ENCODE measurements around the genes POTEB2 and ATP10A.

GRCh38 chr15:20866023-20866753 is at the start of gene POTEB2:
Gene POTEB2, minus strand, starts transcription at chr15:20866314.
- RRBS = no CpG with 5 or more reads among the region's 30 CpGs

- RRBS = no CpG with 5 or more reads among the region's 95 CpGs
Observed at GRCh38 chr15:22494277-22495096, 35.8 kb downstream of the GOLGA6L22 start.

DNA sequence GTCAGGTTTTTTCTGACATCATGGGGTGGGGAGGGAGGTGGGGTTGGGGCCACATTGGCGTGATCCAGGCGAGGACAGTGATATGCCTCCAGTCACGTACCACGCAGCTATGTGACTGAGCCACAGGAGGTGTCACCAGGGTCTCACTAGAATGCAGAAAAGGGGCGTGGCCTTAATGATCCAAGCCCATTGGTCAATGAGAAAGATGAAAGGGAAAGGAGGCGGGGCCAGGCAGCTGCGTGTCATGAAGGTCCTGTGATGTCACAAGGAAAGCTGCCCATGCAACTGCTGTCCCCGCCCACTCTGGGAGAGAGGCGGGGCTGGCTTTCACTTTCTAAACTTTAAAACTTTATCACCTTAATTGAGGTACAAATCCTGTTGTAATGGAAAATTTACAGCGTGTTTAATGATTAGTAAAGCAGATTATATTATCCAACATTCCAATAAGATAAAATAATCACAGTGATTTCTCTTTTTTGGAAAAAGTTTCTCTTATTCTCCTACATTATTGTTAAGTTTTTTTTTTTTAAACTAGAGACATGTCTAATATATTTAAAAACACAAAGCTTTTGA is 10.4 kb upstream of the NIPA1 start:
- RRBS = no CpG with 5 or more reads among the region's 10 CpGs

DNA sequence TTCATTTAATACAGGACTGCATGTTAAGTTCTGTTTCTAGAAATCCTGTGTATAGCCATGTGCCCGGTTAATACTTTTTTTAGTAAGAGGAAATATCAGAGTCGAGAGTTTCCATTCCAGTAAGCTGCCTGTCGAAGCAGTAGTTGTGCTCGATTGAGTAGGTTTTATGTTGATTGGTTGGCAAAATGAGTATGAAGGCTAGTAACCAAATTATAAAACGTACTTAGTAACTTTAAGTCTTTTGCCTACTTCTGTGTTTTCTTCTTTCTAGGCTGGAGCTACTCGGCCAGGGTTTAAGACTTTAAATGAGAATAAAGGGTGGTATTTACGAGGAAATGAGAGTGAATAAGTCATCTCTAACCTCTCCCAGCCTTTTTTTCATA is 909 bp downstream of the NIPA2 start:
- RRBS = no CpG with 5 or more reads among the region's 7 CpGs

- RRBS = no CpG with 5 or more reads among the region's 11 CpGs
Observed at GRCh38 chr15:22887376-22888038, 49.0 kb downstream of the NIPA2 start.

- RRBS = no CpG with 5 or more reads among the region's 22 CpGs
Observed at GRCh38 chr15:22948830-22949611, 31.1 kb downstream of the CYFIP1 start.

DNA sequence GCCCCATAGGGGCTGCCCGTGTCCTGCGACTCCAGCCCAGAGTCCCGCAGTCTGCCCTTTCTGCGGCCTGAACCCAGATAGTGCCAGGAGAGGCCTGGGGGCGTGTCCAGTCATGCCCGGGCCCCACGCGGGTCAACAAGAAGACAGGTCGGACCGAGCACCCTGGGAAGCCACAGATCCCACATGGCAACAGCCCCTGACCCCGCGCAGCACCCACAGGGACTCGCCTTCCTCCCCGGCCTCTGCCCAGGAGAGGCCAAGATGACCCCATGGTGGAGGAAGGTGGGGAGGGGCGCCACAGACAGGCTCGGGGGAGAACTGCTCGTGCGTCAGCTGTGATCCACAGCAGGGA is 28.7 kb downstream of the CYFIP1 start:
- RRBS = no CpG with 5 or more reads among the region's 18 CpGs

DNA sequence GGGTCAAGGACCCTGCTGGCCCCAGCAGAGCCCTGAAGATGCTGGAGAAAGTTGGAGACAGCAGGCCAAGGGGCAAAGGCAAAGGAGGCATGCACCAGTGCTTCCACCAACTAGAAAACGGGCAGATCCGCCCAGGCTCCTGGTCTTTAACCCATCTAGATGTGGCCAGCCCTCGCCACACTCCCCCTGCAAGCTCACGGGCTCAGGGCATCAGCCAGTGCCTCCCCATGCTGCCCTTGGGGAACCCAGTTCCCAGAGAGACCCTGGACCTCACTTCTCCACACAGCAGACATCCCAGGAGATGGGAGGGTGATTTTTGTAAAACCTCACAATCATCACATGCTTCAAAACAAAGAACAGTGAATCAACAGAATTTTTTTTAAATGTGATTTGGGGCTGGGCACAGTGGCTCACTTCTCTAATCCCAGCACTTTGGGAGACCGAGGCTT is 24.6 kb downstream of the CYFIP1 start:
- RRBS = no CpG with 5 or more reads among the region's 5 CpGs

GRCh38 chr15:23179599-23180492 is 43.2 kb upstream of the GOLGA6L1 start:
- RRBS = no CpG with 5 or more reads among the region's 67 CpGs

GRCh38 chr15:23512730-23513208 is 52.7 kb upstream of the MKRN3 start:
- RRBS = no CpG with 5 or more reads among the region's 5 CpGs

GRCh38 chr15:23877968-23878543 is 191.0 kb upstream of the NDN start:
- RRBS = no CpG with 5 or more reads among the region's 29 CpGs

GRCh38 chr15:23897505-23898074 is 210.5 kb upstream of the NDN start:
- RRBS = 24% methylated on average over 5 of the region's 28 CpGs

- RRBS = no CpG with 5 or more reads among the region's 26 CpGs
Observed at GRCh38 chr15:24260944-24261311, 414.6 kb upstream of the NPAP1 start.

GRCh38 chr15:24772228-24772904 is 96.8 kb downstream of the NPAP1 start:
- RRBS = no CpG with 5 or more reads among the region's 13 CpGs

DNA sequence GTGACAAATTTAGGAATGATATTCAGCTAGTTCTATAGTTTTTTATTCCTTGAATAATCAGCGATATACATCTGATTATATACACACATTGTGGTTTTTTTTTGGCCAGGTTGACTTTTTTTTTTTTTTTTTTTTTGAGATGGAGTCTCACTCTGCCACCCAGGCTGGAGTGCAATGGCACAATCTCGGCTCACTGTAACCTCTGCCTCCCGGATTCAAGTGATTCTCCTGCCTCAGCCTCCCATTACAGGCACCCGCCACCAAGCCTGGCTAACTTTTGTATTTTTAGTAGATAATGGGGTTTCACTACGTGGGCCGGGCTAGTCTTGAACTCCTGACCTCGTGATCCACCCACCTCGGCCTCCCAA is 38.9 kb upstream of the SNRPN start:
- RRBS = 3% methylated on average over 2 of the region's 8 CpGs

GRCh38 chr15:25345828-25346416 is 92.9 kb downstream of the UBE3A start:
- RRBS = no CpG with 5 or more reads among the region's 3 CpGs

DNA sequence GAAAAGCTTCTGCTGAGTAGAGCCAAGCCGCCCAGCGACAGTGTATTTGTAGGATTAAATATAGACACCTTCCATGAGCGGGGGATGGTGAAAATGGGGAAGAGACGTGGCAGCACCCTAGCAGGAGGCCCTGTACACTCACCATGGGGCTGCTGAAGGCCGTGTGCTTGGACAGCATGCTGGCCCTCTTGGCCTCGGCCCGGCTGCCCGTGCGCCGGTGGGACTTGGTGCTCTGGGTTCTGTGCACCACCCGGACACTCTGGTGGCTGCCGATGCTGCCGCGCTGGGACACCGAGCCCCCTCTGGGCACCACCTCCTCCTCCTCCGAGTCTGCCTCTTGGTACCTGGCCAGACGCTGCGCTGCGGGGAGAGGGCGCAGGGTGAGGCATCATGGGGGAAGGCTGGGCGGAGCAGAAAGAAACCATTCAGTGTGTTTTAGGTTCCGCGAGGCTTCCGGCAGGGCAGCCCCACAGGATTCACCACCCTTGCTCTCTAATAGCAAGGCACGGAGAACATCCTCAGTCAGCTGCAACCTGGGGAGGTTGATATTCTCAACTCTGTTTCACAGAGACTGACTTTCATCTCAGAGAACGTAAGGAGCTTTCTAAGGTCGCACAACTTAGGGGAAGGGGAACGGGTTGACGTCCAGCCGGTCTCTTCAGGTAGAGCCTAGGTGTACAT is 144.9 kb downstream of the ATP10A start:
- RRBS = no CpG with 5 or more reads among the region's 30 CpGs

GRCh38 chr15:25763377-25763834 is 99.7 kb downstream of the ATP10A start:
- RRBS = no CpG with 5 or more reads among the region's 2 CpGs

DNA sequence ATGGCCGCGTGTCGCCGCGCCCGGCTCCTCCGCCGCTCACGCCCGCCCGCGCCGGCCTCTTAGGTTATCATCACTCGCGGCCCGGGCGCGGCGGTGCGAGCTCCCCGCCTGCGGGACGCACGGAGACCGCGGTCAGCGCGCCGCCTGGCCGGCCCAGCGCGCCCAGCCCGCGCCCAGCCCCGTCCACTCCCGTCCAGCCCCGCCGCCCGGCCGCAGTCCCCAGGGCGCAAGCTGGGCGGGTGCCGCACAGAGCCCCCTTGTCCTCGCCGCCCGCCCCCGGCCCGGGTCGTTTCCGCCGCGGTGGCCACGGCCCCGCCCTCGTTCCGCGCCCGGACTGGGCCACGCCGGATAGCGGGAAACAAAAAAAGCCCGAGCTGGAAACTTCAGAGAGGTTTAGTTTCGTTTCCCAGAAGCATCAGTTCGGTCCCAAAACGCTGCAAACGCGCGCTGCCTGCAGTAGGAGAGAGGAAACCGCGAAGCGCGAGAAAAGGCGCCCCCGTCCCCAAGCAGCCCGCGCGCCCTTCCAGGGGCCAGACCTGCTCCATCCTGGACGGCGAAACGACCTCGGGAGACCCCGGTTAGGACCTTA is at the start of gene ATP10A:
ATP10A (minus strand) TSS at position 233 of the 589 bp plus-strand sequence.
- RRBS = 2% methylated on average over 35 of the region's 82 CpGs

Data from hTERT-HM (cell line).